ENCODE measurements around a stretch of chr17.

DNA sequence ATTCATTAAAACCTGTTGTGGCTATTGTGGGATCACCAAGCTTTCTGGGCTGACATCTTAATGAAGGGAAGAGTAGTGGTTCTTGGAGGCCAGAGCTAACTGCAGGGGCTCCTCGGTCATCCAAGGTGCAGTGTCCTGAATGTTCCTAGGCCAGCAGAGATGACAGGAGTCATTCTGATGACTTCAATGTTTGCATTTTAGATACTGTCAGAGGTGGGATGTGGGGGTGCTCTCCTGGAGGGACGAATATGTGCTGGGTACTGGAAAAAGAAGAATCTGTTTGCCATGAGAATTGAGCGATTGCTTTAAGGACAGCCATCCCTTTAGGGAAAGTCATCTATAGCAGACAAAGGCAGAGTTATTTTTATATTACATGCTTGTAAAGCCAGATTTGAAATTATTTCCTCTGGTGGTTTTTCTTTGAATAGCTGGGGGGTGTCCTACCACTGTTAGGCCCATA, 7.3 kb downstream of the HLF start:
- RRBS = no CpG with 5 or more reads among the region's 3 CpGs

DNA sequence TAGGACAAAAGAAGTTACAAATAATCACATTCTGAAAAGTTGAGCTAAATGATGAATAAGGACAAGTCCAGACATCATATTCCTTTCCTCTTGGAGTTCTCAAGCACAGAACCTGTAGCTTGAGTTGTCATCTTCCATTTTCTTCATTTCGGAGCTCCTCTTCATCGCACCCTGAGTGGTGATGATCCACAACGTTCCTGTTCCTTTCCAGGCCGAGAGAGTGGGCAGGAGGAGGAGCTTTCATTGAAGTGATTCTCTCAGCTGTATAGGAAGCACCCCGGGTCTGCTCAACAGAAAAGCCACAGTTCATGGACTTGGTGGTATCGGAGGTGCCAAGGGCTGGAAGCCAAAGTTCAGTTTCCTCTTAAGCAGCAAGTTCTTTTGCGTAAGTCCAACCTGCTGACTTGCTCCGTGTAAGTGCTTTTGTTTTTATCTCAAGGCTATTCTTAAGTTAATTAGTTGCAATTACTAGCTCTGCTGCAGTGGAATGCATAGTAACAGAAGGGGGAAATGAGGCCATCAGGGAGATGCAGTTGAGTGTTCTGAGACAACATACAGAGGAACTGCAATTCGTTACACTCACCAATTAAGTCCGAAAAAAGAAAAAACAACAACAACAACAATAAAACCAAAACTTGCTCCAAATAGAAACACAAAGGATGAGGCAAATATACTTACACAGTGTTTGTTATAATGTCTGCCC, 45.0 kb upstream of the MMD start:
- RRBS = no CpG with 5 or more reads among the region's 10 CpGs

DNA sequence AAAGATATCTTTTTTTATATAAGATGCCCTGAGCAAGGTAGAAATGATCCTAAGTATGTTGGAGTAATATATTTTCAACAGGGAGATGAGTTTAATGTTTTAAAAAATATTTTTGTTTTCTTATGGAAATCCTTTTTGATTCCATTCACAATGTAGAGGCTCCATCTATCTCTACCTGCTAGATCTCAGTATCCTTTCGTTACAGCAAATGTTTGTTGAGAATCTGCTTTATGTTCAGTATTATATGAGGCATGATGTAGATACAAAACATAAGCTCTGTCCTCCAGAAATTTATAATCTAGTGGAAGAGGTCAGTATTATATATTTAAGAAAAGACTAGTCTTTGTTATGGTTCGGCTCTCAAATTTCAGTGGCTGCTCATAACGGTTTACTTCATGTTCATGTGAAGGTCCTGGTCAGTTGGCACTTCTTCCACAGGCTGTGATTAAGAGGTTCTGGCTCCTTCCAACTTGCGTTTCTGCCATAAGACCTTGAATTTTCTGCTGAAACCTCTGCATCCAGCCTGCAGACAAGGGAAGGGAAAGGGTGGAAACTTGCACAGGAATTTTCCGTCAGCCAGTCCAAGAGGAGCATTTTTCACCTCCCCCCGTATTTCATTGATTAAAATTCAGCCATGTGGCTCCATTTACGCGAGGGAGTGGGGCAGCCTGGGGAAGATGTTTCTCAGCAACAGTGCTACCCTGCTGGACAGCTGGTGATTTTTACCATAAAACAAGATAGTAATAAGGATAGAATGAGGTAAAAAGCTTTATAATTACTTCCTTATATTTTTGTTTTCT, 110.2 kb downstream of the TMEM100 start:
- RRBS = no CpG with 5 or more reads among the region's 8 CpGs

- RRBS = no CpG with 5 or more reads among the region's 1 CpG
Observed at GRCh38 chr17:55727956-55728207, 5.2 kb upstream of the TMEM100 start.

GRCh38 chr17:56412524-56412914, 181.0 kb upstream of the NOG start:
- RRBS = no CpG with 5 or more reads among the region's 3 CpGs

DNA sequence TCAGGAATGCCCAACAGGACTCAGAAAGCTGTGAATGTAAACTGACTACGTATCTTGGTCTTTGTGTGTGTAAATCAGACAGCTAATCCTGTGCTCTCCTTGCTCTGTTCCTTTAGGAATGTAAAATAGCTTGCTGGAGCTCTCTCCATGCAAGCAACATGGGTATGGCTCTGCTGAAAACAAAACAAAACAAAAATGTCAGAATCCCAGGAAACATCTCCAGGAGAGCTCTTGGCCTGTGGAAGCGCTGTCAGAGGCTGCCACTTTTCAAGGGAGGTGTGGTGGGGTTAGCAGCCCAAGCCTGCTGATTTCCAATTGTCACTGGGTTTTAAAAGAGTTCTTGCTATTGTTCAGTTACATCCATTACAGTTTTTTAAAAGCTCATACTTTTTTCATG, 161.7 kb upstream of the NOG start:
- RRBS = no CpG with 5 or more reads among the region's 2 CpGs

GRCh38 chr17:56567415-56567614, 26.2 kb upstream of the NOG start:
- RRBS = no CpG with 5 or more reads among the region's 1 CpG

GRCh38 chr17:56779725-56780851, 53.6 kb downstream of the C17orf67 start:
- RRBS = 5% methylated on average over 13 of the region's 49 CpGs

DNA sequence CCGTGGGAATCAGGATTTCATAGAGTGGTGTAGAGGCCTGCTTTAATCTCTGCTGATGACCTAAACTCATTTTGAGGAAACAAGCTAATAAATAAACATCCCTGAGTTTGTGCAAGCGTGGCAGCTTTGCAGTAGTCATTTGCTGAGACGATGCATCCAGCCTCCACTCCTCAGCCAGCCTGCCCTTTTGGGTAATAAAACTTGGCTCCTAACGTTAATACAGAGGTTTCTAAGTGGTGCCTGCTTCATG, 1.3 kb downstream of the DGKE start:
- RRBS = no CpG with 5 or more reads among the region's 4 CpGs

DNA sequence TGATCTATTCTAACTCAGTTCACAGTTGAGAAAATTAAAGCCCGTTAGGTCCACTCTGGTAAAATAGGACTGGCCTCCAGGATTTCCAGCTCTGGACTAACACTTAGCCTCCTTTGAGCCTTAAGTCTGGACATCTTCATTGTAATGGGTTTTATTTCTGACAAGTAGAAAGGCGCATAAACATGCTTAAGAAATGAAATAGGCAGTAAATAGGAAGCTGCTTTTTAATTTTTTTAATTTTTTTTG, 1.9 kb downstream of the DGKE start:
- RRBS = no CpG with 5 or more reads among the region's 2 CpGs

GRCh38 chr17:56914304-56915170, 688 bp upstream of the TRIM25 start:
- RRBS = 3% methylated on average over 3 of the region's 25 CpGs

GRCh38 chr17:56949894-56950507, 10.8 kb downstream of the COIL start:
- RRBS = no CpG with 5 or more reads among the region's 12 CpGs

- RRBS = 2% methylated on average over 28 of the region's 72 CpGs
Observed at GRCh38 chr17:57085514-57086114, 568 bp downstream of the AKAP1 start.

- RRBS = no CpG with 5 or more reads among the region's 28 CpGs
Observed at GRCh38 chr17:57105414-57106454, 20.7 kb downstream of the AKAP1 start.

DNA sequence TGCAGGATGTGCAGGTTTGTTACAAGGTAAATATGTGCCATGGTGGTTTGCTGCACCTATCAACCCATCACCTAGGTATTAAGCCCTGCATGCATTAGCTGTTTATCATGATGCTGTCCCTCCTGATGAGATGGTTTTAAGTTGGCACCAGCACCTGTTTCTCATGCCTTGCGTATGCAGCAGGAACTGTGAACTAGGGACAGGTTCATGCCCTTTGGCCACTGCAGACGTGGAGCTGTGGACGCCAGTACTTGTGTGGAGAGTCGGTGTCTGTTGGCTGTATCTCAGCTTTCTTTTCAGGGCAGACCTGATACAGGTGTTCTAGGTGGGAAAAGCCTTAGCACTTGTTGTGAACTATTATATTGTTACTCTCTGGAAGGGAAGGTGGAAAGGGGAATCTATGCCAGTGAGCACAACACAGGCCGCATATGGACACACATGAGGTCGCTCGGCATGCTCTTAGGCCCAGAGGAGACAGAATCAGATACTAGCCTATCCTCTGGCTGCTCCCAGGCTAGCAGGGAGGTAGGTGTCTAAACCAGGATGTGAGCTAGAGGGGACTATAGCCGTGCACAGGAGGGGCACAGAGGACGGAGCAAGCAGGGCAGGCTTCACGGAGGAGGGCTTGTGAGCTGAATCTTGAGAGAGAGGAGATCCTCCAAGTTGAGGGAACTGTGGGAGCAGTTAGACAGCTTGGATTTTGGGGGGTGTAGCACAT, 22.6 kb downstream of the MSI2 start:
- RRBS = no CpG with 5 or more reads among the region's 10 CpGs

GRCh38 chr17:57372081-57372456, 115.7 kb downstream of the MSI2 start:
- RRBS = no CpG with 5 or more reads among the region's 3 CpGs

DNA sequence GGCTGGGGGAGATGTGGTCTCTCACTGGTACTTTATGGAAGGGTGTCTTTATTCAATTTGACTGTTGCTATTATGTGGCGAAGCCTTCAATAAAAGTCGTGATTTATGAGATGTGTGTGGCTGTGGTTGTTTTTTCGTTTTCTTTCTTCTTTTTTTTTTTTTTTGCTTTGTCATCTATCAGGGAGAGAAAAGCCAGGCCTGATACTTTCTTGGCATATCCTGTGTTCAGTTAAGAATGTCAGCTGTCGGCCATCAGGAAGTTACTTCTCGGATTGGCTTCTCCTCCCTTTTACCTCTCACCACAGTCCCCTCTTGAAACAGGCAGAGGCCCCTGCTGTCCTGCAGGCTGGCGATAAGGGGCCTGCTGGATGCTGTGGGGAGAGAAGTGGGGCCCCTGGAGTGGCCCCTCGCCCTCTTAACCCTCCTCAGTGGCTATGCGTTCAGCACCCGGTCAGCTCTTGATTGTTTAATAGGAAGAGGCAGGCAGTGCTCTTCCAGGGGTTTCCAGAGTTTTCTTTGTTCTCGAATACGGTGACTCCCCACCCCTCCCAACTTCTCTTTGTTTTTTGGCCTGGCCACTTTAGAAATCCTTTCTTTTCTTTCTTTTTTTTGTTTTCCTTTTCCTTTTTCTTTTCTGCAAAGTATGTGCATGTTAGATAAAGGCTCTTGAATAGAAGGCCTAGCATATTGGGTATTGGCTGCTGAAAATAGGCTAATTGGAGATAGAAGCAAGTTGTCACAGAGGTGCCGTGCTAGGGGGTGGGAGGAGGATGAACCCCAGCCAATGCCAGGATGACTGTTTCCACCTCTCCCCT, 123.2 kb downstream of the MSI2 start:
- RRBS = no CpG with 5 or more reads among the region's 12 CpGs

DNA sequence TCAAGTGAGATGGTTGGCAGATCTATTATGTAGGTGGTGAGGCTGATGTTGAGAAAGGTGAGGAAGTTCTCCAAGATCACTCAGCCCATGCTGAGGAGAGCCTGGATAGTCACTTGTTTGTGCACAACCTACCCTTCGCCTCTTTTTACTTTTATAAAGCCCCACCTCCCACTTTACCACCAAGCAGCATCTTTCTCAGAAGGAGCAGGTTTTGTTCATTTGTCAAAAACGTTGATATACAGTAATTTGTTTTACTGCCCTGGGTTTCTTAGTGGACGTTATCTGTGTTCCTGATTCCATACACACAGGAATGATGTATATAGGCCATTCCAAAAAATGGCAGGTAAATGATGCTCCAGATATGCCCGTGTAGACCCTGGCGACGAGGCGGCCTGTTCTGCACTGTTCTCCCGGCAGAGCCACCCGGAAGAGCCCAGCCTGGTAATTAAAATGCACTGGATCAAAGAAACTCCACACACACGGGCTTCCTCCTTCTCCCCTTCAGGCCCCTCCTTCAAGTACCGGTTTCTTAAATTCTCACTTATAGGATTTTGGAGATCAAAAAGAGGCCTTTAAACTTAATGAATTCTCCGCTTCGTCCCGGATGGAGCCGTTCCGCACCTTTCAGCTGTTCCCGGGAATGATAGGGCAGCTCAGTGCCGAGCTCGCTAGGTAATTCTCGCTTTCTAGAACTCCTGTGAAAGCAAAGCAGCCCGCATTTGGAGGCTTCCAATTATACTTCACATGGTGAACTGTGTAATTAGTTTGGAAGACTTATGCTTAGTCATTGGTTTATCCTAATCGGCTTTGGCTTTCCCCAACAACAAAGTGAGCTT, 149.8 kb downstream of the MSI2 start:
- RRBS = 48% methylated on average over 5 of the region's 22 CpGs

GRCh38 chr17:57408978-57409627, 152.8 kb downstream of the MSI2 start:
- RRBS = no CpG with 5 or more reads among the region's 8 CpGs

- RRBS = no CpG with 5 or more reads among the region's 17 CpGs
Observed at GRCh38 chr17:57442829-57443616, 186.7 kb downstream of the MSI2 start.